ENCODE measurements around a stretch of chr1.

DNA sequence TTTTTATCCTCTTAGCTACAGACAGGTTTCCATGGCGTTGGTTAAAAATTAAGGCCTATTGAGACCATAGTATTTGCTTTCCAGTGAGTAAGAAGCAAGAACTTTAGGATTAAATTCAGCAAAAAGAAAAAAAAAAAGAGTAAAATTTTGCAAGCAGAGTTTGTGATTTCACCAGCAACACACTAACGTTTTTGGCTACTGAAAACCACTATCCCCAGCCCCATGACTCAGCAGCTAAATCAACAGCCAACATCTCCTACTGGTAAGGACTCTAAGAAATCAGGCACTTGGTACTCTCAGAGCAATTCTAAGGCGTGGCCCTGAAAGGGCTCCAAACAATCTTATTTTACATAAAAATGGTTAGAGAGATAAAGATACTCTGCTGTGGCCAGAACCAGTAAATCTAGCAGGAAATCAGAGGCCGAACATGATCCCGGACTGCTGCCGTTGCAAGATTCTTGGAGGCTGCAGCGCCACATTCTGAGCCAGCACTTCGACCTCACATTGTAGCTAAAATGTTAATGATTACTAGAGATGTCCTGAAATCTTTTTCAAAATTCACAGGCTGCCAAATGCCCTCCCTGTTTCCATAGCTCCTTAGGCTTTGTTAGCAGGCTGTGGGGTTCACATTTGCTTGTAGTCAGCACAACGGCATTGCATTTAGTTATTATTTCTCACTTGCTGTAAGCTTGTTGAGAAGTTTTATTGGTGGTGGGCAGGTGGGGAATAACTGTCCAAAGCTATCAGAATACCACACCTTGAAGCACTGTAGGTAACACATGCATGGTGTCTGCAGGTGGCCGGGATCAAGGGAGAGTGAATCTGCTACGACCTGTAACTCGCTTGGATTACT is 1.7 kb upstream of the ENO1 start:
- PRO-cap = no peak

DNA sequence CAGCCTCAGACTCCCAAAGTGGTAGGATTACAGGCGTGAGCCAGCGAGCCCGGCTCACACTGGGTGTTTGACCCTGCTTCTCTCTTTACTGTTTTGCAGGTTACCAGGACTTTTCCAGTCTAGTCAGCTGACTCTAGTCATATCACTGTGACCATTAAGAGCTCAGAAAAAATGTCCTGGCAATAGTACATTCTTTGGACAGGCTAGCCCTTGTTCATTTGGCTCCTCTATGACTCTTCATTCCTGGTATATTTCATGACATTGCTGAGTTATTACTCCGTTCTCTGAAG is 8.0 kb upstream of the CA6 start:
- PRO-cap = no peak

GRCh38 chr1:9102680-9103282 is 26.1 kb downstream of the GPR157 start:
- PRO-cap = no peak

DNA sequence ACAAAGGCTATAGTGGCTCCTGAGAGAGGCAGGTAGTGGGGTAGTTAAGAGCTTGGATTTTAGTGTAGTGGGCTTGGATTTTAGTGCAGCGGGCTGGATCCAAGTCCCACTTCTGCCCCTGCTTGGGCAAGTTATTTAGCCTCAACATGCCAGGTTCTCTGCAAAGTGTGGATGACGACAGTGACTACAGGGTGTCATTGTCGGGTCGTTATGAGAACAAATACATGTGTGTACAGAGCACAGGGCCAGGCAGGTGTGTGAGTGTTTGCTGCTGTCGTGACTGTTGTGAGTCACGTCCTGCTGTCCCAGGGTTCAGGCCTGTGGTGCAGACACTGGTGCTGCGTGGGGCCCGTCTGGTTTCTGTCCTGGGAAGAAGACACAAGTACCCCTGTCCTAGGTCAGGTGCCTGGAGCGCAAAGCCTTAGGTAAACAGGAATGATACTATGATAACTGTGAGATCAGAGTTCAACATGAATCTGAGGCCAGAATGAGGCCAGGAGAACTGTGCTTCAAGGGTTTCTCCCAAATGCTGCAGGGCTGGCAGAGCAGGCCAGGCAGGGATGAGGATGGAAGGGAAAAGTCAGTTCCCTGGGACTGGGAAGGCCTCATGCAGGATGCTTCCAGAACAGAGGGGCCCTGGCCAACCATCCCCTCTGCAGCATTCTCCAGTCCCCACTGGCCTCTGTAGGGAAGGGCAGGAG is 15.9 kb downstream of the GPR157 start:
- PRO-cap = no peak

DNA sequence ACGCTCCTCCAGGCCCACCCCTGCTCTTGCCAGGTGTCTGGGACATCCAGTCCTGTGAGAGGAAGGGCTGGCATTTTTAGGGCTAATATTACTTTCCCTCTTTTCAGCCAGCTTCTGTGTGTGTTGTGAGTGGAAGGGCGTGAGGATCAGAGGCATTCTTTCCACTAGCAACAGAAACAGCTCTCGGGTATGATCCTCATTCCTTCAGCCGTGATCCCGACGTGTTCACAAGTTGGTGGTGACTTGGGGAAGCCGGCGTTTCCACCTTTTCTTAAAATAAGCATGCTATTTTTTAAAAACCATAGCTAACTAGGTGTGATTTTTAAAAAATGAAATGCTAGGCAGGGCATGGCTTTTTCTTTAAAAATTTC is 834 bp upstream of the GPR157 start:
- PRO-cap = bidirectional peak, plus-strand start at position 119 of the sequence, minus-strand start outside the sequence

GRCh38 chr1:9149620-9150335 is 20.9 kb upstream of the GPR157 start:
- PRO-cap = unidirectional peak, minus-strand start at chr1:9150070

DNA sequence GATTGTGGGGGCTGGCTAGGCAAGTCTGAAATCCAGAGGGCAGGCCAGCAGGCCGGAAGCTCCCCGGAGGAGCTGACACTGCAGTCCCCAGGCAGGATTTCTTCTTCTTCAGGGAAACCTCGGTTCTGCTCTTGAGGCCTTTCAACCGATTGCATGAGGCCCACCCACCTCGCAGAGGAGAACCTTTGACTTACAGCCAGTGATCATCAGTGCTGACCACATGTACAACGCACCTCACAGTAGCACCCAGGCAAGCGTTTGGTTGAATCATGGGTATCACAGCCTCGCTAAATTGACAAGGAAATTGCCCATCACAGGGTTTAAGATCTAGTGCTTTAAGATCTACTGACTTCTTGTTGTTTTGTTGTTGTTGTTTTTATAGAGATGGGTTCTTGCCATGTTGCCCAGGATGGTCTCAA is 23.7 kb upstream of the GPR157 start:
- PRO-cap = no peak

DNA sequence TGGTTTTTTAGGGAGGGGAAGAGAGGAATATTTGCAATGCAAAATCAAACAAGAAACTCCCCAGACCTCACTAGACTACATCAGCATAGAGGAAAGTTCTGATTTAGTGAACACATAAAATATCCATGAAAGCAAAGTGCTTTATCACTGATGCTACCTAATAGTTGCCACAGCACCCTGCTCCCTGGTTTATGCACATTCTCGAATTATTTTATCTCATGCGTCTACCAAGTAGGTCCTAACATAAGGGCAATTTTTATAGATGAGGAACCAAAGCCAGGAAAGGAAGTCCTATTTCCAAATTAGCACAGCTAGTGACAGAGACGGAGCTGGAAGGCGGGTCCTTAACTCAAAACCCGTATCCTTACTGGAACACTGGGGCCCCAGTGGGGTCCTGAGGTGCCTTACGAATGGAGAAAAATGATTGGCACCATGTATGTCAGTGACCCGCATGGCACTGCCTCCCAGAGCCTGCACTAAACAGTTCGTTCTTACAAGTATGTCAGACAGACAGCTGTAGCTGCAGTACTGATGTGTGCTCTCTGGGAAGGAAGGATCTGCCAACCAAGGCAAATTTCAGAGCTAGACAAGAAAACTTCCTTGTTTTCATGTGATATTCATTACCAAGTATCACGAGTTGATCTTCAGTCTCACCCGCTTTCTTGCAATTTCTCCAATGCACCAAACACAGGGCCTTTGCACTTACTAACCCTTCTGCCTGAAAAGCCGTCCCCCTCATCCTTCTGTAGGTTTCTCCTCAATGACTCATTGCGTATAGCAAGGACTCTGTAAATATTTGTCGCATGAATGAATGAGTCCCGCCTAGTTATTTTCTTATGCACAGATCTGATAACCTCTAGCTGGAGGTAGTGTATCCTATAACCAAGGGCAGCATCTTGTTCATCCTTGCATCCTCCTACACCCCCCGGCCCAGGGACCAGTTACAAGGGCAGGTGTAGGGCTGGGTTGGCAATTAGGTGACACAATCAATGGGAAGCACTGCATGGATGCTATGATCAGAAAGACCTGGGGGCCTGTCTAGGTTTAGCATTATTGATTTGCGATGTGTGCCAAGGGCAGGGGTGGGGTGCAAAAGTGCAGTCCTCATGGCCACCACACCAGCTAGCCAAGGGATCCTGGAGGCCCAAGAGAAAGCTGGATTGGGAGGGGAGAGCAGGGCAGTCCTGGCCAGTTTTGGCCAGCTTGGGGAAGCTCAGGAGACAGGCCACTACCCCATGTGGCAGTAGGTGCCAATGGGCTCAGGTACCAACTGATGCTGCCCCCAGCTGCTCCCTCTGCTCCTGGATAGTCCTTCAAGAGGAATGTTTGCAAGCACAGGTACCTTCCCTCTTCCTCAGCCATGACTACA is 51.2 kb upstream of the GPR157 start:
- PRO-cap = no peak

- PRO-cap = no peak
Observed at GRCh38 chr1:9181819-9182701, 52.5 kb upstream of the H6PD start.

GRCh38 chr1:9238564-9239010 is 4.0 kb downstream of the H6PD start:
- PRO-cap = no peak

DNA sequence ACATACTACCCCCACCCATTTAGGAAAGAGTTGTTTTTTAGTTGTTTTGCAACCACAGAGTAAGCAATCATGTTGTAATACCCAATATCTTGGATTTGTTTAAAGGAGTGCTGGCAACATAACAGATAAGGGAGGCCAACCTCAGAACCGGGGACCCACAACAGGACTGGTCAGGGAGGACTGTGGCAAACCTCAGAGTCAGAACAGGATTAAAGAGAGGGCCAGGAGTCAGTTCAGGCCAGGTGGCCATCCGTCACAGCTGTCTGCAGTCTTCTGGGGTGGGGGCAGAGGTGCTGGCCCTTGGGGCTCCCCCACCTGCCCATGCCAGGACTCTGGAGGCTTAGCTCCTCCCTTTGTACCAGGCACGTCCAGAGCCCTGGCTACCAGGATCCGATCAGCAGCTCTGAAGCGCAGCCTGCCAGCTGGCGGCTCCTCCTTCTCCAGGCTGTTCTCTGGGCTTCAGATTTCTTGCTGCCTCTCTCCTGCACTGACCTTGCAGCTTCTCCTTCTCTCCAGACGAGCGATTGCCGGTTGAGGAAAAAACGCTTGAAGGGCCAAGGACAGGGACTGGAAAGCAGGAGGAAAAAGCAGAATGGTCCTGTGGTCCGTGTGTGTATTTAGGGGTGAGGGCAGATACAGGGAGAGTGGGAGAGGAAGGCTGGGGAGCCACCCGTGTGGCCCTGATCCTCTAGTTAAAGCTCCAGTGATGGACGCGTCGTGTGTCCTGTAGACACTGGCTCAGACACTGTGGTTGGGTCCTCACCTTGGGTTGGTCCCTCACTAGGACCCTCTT is 8.0 kb downstream of the H6PD start:
- PRO-cap = no peak

DNA sequence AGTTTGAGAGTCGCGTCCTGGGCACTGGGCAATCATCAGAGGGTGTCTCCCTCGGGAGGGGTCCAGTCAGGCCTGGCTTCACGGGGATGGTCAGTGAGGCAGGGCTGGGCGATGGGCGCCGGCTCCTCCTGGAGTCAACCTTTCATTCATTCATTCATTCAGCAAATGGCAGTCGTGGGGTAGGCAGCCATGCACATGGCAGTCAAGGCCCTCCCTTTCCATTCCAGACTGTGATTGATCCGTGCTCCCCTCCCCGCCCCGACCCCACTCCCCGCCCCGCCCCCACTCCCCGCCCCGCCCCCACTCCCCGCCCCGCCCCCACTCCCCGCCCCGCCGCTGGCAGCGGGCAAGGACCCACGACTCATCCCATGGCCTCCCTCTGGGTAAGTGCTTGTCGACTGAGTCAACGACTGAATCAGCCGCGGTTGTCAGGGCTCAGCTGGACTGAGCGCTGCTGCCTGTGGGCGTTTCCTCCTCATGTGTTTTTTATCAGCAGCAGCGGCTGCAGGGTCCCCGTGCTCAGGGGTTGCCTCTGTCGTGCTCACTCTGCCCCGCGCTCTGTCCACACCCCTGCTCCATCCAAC is 12.5 kb upstream of the SPSB1 start:
- PRO-cap = no peak

GRCh38 chr1:9299951-9300467 is 7.3 kb downstream of the SPSB1 start:
- PRO-cap = no peak

DNA sequence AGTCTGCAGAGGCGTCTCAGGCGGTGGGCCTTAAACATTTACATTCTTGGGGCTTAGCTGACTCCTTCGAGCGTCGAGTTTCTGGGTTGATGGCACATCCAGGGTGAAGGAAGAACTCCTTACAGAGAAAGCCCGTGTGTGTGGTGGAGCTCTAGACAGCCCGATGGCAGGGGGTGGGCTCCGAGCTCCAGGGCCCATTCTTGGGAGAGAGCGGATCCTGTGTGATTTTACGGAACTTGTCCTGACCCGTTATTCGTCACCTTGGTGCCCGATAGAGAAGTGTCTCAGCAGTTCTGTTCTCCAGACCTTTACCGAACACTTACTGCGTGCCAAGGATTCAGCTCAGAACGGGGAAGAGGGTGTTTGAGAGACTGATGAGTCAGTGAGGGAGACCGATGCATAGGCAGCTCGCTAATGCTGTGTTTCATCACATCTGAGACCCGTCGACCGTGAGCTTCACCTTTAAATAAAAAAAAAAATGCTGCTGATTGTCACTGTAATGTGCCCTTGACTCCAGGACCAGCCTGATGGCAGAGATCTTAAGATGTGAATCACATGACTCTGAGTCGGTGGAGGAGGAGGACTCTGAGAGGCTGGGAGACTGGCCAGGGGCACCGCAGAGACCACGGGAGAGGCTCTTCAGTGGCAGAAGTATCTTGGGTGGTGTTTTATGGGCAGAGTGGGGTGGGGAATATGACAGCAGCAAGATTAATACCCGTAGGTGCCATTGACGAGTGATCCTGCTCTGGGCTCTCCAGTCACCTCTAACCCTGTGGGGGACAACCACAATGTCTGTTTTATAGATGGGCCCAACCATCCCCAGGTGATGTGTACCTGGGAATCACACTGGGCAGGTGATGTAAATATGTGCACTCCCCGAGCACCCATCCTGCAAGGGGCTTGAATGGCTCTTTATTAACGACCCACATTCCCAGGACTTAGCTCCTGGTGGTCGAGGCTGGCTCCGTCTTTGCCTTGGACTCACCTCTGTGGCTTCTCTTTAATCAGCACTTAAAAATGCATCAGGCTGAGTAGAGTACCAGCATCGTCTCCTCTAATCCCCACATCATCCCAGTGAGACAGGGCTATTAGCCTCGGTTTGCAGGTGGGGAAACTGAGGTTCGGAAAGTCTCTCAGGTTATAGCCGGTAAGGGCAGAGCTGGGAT is 28.9 kb downstream of the SPSB1 start:
- PRO-cap = no peak

DNA sequence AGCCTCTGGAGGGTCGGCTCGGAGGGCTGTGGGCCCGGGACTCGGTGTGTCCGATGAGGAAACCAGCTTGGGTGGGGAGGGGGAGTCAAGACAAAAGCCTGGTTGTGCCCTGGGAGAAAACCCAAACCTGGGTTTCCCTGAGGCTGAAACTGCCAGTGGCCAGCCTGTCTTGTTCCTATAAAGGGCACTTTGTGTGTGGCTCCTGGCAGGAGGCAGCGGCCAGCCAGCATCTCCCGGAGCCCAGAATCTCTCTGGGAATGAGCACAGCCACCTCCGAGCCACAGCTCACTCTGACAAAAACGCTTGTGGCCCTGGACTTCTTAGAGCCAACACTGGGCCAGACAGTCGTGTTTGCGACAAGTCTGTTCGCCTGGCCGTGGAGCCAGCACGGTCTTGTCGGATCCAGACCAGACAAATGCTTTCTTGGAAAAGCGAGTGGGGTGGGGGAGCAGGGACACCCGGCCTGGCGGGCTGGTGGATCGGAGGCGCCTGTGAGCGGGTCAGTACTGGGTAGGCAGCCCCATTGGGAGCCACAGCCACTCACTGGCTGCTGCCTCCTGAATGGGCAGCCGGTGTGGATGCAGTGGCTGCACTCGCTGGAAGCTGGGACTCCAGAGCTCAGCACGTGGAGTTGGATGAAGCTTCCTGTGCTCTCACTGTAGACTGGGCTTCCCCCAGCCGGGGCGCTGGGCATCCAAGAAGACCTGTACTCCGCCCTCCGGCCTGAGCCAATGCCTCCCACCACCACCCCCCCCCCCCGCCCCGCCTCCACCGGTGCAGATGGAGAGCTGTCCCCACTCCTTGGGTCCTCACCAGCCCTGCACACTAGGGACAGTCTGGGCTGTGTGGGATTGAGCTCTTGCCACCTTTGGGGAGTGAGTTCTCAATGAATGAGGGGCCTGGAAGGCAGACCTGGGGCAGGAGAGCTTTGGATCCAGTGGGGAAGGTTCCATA is 32.1 kb downstream of the SPSB1 start:
- PRO-cap = no peak

DNA sequence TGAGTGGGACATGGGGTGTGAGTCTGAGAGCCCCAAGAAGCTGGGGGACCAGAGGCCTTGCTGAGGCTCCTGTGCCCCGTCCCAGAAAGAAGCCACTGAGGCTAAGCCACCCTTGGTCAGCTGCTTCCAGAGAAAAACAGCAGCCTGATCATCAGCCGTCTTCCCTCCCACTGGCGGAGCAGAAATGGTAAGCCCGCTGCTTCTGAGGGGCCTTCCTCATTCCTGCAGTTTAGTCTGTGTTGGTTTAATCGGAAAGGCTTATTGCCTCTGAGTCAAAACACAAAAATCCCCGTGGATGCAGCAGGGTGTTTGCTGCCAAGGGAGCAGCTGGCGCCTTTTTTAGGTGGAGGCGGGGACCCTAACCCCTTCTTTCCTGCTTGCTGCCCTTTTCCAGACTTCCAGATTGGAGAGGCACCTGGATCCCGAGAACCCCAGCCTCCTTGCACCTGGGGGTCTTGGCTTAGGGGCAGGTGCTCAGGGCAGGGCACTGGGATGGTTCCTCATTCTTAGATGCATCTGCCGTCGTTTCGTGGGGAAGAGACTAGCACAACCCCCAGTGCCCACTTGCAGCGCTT is 34.0 kb downstream of the SPSB1 start:
- PRO-cap = no peak

GRCh38 chr1:9400625-9401056 is 107.9 kb downstream of the SPSB1 start:
- PRO-cap = no peak

GRCh38 chr1:9452349-9453117 is 86.7 kb upstream of the SLC25A33 start:
- PRO-cap = no peak

- PRO-cap = no peak
Observed at GRCh38 chr1:9476596-9477124, 62.6 kb upstream of the SLC25A33 start.

- PRO-cap = no peak
Observed at GRCh38 chr1:9482278-9482833, 56.9 kb upstream of the SLC25A33 start.

All from REH cell (cell line).